Duodenum (tissue), 1 donor: ENCODE measurements around the gene C2orf88.

- PRO-cap, result no peak
These were observed 83.1 kb downstream of the PPP1R1C start for GRCh38 chr2:182068652-182069188.

DNA sequence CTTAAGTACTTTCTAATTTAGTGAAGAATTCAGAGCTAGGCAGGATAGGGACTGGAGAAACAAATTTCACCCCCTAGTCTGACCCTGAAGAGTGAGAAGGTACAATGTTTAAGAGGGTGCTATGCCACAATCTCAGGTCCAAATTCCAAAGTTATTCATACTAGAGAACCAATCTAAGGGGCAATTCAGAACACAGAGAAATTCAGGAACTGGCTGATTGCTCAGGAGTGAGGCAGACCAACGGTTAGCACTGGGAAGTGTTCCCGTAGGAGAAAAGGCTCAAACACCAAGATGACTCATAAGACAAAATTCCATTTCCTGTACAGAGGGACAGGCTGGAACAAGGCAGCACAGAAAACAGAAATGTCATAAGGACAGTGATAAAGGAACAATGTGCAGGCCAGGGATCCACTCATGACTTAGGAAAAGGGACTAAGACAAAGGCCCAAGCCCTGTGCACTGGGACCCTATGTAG, 54.2 kb downstream of the PDE1A start:
- PRO-cap, result no peak

- PRO-cap, result no peak
These were observed 73.4 kb downstream of the FRZB start for GRCh38 chr2:182793144-182793368.

DNA sequence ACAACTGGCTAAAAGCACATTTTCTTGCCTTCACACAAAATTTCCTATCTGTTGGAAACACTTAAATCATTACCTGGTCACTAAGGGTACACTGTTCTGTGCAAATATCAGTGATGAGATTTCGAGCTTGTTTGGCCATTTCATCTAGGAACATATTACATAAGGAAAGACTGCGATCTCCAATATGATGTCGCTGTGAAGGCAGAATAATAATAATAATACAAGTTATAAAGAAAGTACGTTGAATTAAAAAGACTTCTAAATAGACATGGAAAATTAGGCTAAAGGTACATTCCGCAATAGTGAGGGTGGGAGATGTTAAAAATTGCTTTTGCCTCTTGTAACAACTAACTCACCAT, 76.2 kb downstream of the NCKAP1 start:
- PRO-cap, result no peak

GRCh38 chr2:184599220-184600218, 1.2 kb downstream of the ZNF804A start:
- PRO-cap, result no peak

- PRO-cap, result no peak
These were observed 462.3 kb upstream of the FSIP2 start for GRCh38 chr2:185276355-185276661.

DNA sequence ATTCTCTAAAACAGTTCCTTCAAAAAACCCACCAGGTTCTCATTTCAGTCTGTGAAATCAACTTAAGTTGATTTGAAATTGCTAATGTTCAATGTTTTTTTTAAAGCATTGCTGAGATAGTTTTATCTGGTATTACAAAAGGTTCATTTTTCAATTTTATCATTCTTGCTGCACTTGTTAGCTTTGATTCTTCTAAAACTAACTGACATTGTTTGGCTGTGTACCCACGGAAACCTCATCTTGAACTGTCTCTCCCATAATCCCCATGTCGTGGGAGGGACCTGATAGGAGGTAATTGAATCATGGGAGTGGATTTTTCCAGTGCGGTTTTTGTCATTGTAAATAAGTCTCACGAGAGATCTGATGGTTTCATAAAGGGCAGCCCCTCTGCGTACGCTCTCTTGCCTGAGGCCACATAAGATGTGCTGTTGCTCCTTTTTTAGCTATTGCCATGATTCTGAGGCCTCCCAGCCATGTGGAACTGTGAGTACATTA, 331.4 kb upstream of the FSIP2 start:
- PRO-cap, result no peak

DNA sequence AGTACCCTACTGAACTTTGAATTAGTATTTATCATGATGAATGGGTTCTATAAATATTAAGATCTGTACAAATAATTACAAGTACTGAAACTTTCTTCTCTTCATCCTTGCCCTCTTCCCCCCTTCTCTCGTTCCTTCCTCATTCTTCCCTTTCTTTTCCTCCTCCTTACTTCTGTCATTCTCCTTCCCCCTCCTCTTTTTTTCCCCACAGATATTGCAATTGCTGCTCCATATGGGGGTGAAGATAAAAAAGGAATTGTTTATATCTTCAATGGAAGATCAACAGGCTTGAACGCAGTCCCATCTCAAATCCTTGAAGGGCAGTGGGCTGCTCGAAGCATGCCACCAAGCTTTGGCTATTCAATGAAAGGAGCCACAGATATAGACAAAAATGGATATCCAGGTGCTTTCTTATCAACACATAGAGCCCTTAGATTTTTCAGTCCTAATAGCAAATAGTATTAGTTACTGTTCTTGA, 47.3 kb upstream of the FAM171B start:
- PRO-cap, result no peak

- PRO-cap, result no peak
These were observed 4.2 kb downstream of the TFPI start for GRCh38 chr2:187549597-187550857.

DNA sequence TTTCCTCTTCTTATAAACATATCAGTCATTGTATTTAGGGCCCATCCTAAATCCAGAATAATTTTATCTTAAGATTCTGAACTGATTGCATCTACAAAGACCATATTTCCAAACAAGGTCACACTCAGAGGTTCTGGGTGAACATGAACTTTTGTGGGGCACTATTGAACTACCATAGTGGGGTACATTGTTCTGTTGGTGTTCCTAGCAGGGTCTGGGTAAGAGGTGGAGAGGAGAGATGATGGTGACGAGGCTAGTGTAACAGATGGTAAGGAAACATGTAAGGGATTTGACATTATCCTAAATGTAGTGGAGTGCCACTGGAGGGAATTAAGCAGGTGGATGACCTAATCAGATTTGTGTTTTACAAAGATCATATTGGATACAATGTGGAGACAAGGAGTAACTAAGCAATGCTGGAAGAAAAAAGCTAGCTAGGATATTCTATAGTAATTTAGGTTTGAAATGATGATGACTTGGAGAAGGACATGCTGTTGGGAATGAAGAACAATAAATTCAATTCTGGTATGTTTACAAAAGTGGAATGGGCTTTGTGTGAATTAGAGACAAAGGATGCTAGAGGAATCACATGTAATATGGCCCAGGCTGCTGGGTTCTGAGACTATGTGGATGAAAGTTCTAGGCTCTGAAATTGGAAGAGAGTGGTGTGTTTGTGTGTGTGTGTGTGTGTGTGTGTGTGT, 108.7 kb downstream of the GULP1 start:
- PRO-cap, result no peak

- PRO-cap, result no peak
These were observed 1.5 kb downstream of the COL3A1 start for GRCh38 chr2:188975566-188976113.

- PRO-cap, result no peak
These were observed 2.9 kb upstream of the ASDURF start for GRCh38 chr2:189658346-189658851.

GRCh38 chr2:190180129-190181451, at the start of gene C2orf88:
C2orf88 (plus strand) TSS chr2:190180863.
- PRO-cap, result unidirectional peak, plus-strand start at chr2:190180431; bidirectional peak, plus-strand start at chr2:190180953, minus-strand start at chr2:190180876

DNA sequence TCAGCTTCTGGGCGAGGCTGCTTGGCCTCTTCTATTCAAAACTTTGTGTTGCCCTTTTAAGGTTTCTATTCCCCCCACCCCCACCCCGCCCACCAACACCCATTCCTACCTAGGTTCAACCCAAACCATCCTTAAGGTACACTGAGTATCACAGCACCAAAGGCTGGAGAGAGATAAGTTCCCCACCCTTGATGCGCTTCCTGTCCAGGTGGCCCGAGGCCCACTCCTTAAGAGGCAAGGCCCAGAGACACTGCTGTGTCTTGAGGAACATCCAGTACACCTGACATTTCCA, 361 bp upstream of the INPP1 start:
- PRO-cap, result no peak

DNA sequence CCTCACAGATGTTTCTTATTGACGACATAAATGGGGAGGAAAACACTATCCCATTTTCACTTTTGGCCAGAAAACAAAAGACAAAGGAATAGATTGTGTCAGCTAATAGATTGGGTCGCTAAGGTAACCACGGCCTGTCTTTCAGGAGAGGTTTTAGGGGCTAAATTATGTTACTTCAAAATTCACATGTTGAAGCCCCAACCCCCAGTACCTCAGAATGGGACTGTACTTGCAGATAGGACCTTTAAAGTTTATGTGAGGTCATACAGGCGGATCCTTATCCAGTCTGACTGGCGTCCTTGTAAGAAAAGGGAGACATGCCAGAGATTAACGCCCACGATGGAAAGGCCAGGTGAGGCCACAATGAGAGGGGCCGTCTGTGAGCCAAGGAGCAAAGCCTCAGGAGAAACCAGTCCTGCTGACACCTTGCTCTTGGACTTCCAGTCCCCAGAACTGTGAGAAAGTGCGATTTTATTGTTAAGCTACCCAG, 10.9 kb downstream of the INPP1 start:
- PRO-cap, result unidirectional peak, plus-strand start at position 394 of the sequence

DNA sequence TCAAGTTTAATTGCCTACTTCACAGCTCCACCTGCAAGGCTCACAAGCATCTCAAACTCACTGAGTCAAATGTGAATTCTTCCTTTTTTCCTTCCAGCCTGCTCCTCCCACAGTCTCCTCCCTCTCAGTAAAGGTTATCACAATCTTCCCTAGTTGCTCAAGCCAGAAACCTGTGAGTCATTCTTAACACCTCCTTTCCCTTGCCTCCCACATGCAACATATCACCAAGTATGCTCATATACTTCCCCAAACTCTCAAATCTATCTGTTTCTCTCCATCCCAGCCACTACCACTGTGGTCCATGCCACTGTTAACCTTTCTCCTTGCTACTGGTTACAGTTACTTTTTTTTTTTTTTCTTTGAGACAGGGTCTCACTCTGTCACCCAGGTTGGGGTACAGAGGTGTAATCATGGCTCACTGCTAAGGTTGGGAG, 3.6 kb upstream of the MFSD6 start:
- PRO-cap, result no peak

DNA sequence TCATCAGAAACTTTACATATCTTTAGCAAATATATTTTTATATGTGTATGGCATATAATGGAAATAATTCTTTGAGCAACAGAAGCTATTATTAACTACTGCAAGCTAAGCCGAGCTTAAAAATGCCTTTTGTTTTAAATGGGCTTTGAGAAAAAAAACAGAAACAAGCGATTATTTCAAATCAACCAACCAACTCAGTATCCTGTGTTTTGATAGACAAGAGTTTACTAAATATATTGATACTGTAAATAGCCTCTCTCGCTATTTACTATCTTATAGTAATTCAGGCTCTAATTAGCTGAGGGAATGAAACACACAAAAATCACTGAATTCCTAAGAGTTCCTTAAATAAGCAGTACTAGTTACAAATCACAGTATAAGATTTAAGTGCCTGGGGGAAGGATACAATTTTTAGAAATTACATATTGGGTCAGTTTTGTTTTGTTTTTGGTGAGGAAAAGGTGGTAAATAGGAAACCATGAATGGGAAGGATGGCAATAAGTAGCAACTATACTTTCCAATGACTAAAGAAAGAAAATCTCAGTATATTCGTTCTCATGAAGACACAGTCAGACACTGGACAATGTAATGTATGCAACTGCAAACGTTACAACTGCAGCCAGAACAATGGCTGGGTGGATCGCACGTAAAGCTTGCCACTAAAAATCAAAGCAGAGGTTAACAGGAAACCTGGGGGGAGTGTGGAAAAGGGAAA, 33.6 kb downstream of the NEMP2 start:
- PRO-cap, result no peak

DNA sequence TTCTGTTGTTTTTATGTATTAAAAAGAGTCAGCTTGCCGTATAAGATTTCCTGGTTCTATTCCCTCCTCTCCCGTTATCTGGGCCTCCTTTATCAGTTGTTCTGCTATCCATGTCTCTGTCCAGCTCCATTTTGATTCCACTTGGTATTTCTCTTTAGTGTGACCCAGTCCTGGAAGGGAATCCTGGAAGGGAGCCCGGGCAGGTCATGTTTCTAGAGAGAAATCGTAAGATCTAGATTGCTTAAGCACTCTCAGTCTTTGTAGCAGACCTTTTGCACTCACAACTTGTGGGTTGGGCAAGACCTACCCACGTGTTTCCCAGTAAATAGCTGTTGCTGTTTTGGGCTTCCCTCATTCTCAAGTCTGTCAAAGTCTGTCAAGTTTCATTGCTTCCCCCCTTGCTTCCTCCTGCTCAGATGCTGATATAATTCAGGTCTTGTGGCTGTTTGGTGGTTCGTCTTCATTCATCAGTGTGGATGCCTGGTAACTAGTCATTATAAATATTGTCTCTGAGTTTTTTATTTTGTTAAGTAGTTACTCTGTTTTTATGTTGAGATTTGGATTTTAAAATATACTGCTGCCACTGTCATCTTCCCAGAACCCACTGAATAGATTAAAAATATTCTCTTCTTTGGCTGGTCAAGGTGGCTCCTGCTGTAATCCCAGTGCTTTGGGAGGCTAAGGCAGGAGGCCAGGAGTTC, 17.4 kb upstream of the NEMP2 start:
- PRO-cap, result no peak

DNA sequence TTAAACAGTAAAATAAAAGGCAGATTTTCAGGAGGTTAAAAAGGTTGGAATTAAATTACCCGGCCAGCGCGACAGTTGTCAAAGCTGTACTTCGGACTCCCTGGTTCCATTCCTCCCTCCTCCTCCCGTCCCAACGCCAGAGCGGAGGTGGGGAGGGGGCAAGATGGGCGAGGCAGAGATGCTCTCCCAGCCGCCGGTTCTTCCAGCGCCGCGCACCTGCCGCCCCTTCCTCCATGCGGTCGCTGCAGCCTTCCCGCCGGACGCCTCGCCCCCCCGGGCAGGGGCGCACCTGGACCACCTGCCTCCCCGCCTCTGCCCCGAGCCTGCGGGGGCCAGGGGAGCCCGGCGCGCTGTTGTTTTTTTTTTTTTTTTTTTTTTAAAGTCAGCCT, 728 bp upstream of the NAB1 start:
- PRO-cap, result bidirectional peak, plus-strand start at position 139 of the sequence, minus-strand start at position 107 of the sequence

GRCh38 chr2:190896152-190896814, 15.7 kb downstream of the GLS start:
- PRO-cap, result no peak